Sciatic nerve (tissue), 1 donor: ENCODE results near the genes CDC42BPA and ARF1.

GRCh38 chr1:226965196-226965660 lies 25.1 kb downstream of the COQ8A start:
- PRO-cap = no peak

- PRO-cap = no peak
These were observed 46.3 kb downstream of the COQ8A start for GRCh38 chr1:226986363-226986794.

DNA sequence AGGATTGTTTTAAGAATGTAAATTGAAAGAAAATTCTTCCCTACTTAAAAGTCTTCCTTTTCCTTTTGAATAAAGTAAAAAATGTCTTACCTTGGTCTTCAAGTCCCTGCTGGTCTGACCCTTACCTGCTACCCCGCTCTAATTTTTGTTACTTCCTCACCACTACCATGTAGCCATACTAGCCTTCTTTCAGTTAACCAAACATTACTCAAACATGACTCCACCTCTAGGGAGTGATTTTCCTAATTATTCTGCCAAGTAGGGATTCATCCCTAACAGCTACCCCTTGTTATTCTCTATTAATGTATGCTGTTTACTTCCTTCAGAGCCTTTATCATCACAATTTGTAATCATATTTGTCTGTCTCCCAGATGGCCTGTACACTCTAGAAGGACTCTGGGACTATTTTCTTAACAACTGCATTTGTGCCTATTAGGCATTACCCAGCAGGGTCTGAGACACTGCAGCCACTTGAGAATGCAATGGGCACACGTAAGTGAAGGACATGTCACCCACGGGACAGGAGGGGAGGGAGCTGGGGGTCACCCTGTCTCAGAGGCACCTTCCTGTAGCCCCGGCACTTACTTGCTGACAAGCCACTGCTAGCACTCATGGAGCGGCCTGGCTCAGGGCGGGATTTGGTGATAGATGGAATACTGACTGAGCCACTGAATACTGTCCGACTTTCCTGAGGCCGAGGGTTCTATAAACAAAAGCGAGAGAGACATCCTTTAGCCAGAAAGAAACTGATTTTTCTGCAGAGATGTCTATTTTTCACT lies 64.5 kb downstream of the COQ8A start:
- PRO-cap = no peak

GRCh38 chr1:227181913-227183106 lies 136.0 kb downstream of the CDC42BPA start:
- PRO-cap = no peak

GRCh38 chr1:227317665-227318667 lies at the start of gene CDC42BPA:
Gene CDC42BPA, minus strand, starts transcription at chr1:227318492.
- PRO-cap = unidirectional peak, plus-strand start at chr1:227317759; bidirectional peak, plus-strand start at chr1:227317946, minus-strand start at chr1:227317973; bidirectional peak, plus-strand start at chr1:227318080, minus-strand start at chr1:227318043

GRCh38 chr1:227323226-227323661 lies 5.0 kb upstream of the CDC42BPA start:
- PRO-cap = no peak

DNA sequence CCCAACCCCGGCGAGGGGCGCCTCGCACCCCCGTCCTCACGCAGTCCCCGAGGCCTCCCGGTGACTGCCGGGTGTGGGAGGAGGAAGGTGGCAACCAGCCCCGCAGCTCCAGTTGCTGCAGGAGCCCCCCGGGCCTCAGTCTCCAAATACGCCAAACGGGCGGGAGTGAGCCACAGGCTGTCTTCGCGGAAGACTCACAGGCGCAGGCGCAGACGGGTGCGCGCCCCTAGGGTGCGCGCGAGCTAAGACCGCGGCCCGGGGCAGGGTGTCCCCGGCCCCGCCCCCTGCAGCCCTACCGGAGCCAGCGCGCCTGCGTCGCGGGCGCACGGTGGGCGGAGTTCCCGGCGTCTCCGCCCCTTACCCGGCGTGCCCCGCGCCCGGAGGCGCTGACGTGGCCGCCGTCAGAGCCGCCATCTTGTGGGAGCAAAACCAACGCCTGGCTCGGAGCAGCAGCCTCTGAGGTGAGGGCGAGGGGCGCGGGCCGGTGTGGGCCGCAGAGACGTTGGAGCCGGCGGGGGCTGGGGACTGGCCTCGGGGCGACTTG lies at the start of gene ARF1:
ARF1 (plus strand) TSS at position 404 of the 544 bp plus-strand sequence.
- PRO-cap = bidirectional peak, plus-strand start at position 404 of the sequence, minus-strand start at position 196 of the sequence

GRCh38 chr1:228100947-228101346 lies 2.2 kb downstream of the C1orf35 start:
- PRO-cap = no peak

- PRO-cap = no peak
These were observed 1.0 kb downstream of the C1orf35 start for GRCh38 chr1:228101961-228102612.

- PRO-cap = no peak
These were observed 4.3 kb downstream of the GUK1 start for GRCh38 chr1:228144402-228144827.

GRCh38 chr1:228256595-228257160 lies 48.8 kb downstream of the OBSCN start:
- PRO-cap = no peak

DNA sequence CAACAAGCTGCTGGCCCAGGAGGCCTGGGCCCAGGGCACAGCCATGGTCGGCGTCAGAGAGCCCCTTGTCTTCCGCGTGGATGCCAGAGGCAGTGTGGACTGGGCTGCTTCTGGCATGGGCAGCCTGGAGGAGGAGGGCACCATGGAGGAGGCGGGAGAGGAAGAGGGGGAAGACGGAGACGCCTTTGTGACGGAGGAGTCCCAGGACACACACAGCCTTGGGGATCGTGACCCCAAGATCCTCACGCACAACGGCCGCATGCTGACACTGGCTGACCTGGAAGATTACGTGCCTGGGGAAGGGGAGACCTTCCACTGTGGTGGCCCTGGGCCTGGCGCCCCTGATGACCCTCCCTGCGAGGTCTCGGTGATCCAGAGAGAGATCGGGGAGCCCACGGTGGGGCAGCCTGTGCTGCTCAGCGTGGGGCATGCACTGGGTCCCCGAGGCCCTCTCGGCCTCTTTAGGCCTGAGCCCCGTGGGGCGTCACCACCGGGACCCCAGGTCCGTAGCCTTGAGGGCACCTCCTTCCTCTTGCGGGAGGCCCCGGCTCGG lies 46.5 kb downstream of the TRIM11 start:
- PRO-cap = no peak

GRCh38 chr1:228500847-228501623 lies 13.9 kb downstream of the RNF187 start:
- PRO-cap = no peak

DNA sequence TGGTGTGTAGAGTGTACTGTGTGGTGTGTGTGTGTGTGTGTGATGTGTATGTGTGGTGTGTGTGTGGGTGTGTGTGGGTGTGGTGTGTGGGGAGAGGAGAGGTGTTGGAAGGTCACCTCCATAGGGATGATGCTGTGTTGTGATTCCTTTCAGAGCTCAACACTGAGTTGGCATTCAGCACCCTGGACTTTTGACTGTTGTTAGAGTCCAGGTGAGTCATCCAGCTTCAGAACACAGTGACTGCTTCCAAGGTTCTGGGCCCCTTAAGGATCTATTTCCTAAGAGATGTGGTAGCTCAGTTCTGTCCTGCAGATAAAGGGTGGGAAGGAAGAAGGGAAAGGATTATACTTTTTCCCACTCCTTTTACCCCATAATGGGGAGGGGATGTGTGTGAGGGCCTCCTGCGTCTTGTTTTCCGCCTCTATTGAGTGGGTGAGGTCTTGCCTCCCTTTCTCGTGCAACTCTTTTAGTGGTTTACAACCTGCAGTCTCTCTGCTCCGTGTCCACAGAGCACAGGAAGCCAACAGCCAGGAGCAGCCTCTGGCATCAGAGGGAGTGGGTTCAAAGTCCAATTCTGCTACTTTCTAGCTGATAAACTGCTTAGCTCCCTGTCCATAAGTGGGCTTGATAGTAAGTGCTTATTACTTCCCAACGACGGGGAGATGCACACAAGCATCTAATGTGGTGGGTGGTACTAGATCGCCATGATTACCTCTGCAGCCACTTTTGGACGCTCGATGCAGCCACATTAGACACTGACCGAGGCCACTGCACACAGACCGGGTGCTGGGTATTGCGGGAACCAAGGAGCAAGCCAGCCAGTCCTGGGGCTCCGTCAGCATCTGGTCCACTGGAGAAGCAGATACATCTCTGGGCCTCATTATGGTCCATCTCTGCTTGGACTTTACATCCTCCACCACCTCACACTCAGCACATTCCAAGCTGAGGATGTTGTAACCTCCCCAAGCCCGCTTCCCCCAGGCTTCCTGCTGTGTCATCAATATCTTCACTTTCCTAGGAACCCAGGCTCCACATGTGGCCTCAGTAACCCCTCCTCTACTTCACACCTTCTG lies 47.9 kb downstream of the RHOU start:
- PRO-cap = no peak

DNA sequence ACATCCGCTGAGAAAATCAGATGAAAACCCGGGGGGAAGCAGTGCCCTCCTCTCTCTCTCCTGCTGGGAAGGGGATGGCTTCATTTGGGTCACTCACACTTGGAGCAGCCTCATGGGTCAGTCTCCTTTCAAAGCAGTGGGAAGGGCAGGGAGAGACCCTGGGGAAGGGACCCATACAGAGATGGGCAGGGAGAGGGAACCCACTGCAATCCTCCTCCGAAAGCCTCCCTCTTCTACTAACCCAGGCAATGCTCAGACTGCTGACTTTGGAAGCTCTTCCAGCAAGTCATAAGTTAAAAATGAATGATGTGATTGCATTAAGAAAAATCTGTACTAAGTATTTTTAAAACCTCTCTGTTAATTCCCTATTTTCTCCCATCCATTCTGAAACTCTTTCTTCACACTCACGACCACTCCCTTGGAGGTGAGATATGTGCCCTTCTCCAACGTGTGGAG lies 185.2 kb downstream of the RHOU start:
- PRO-cap = unidirectional peak, minus-strand start at position 238 of the sequence

GRCh38 chr1:229121838-229122329 lies 149.0 kb upstream of the RAB4A start:
- PRO-cap = no peak

GRCh38 chr1:229272118-229273047 lies 1.5 kb downstream of the RAB4A start:
- PRO-cap = no peak

DNA sequence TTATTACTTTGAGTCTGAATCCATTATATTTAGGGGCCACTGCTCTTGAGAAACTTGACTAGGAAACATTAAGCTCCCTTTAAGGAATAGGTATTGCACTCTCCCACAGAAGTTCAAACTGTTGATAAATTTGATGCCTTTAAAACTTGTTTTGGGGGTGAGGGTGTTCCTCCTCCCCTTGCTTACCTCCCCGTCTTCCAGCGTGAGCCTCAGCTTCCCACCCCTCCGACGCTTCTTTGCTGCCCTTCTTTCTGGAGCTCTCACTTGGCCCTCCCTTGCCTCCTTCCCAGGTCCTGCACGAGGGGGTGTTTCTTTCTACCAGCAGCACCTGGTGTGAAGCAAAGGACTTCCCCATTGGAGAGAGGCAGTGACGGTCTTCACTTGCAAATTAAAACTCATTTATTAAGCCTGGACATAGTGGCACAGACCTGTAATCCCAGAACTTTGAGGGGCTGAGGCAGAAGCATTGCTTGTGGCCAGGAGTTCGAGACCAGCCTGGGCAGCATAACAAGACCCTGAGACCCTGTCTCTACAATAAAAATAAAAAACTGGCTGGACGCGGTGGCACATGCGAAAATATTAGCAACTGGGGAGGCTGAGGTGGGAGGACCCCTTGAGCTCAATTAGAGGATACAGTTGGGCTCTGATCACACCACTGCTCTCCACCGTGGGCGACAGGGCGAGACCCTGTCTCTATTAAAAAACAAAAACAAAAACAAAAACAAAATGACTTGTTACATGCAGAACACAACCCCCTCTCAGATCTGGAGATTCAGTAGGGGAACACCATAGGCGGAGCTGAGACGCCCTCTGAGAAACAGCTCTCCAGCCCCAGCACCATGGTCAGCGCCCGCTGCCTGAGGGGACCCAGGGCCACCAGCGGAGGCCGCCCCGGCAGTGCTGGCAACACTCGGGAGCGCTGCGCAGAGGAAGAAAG lies 3.5 kb downstream of the ACTA1 start:
- PRO-cap = no peak

GRCh38 chr1:229499464-229500241 lies 8.5 kb downstream of the NUP133 start:
- PRO-cap = no peak

GRCh38 chr1:229600412-229601202 lies 25.3 kb downstream of the TAF5L start:
- PRO-cap = no peak